Islet of Langerhans (tissue), 1 donor: ENCODE measurements around a stretch of chr4.

- RRBS: no CpG with 5 or more reads among the region's 11 CpGs
Observed at GRCh38 chr4:919323-919997, 12.7 kb downstream of the GAK start.

- RRBS: 73% methylated on average over 1 of the region's 10 CpGs
Observed at GRCh38 chr4:924861-925487, 7.1 kb downstream of the GAK start.

DNA sequence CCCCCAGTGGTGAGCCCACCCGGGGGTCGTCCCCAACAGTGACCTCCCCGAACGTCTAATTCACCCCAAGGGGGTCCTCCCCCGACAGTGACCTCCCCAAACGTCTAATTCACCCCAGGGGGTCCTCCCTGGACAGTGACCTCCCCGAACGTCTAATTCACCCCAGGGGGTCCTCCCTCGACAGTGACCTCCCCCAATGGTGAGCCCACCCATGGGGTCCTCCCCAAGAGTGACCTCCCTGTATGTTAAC, 6.2 kb downstream of the GAK start:
- RRBS: no CpG with 5 or more reads among the region's 9 CpGs

GRCh38 chr4:1025806-1026781, 14.7 kb downstream of the FGFRL1 start:
- RRBS: 83% methylated on average over 4 of the region's 32 CpGs

DNA sequence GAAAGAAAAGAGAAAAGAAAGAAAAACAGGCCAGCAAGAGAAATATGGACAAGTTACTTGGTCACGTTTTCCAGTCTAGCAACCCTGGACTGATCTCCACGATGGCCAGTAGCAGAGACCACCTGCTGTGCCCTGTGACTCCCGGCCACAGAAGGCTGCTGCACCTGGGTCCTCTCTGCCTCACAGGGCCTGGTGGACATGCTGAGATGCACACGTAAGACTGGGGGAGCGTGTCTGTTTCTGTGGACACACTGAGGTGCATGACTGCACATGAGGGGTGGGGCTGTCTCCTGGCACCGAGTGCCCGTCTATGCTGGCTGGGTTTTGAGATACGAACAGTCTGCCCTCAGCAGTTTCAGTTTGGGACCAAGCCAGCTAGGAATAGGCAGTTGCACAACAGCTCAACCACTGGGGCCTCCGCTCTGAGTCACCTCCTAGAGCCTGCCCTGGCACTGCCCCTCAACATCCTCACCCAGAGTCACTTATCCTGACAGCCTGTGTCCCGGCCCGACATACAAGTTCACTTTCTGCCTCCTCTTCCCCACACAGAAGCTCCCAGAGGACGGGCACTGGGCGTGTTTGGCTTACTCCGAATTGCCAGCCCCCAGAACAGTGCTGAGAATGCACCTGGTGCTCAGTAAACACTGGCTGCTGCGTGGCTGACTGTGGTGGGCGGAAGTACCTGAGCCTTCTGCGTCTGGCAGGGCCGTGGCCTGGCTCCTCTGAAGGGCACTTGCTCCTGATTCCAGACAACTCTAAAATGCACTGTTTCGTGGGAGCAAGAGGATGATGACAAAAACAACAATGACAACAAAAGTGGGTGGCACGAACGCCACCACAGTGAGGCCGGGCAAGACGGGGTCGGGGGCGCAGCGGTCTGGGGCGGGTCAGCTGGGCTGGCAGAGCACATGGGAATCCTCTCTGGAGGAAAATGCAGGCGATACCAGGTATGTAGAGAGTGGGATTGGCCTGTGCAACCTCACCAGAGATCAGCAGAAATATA, 30.9 kb downstream of the RNF212 start:
- RRBS: no CpG with 5 or more reads among the region's 28 CpGs

DNA sequence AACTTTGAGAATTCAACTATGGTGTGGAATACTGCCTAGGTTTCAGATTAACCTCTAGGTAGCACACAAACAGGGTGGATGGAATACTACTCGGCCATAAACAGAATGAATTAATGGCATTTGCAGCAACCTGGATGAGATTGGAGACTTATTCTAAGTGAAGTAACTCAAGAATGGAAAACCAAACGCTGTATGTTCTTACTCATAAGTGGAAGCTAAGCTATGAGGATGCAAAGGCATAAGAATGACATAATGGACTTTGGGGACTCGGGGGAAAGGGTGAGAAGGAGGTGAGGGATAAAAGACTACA, 14.5 kb upstream of the RNF212 start:
- RRBS: no CpG with 5 or more reads among the region's 3 CpGs

GRCh38 chr4:1137343-1137856, 24.0 kb upstream of the RNF212 start:
- RRBS: no CpG with 5 or more reads among the region's 7 CpGs

DNA sequence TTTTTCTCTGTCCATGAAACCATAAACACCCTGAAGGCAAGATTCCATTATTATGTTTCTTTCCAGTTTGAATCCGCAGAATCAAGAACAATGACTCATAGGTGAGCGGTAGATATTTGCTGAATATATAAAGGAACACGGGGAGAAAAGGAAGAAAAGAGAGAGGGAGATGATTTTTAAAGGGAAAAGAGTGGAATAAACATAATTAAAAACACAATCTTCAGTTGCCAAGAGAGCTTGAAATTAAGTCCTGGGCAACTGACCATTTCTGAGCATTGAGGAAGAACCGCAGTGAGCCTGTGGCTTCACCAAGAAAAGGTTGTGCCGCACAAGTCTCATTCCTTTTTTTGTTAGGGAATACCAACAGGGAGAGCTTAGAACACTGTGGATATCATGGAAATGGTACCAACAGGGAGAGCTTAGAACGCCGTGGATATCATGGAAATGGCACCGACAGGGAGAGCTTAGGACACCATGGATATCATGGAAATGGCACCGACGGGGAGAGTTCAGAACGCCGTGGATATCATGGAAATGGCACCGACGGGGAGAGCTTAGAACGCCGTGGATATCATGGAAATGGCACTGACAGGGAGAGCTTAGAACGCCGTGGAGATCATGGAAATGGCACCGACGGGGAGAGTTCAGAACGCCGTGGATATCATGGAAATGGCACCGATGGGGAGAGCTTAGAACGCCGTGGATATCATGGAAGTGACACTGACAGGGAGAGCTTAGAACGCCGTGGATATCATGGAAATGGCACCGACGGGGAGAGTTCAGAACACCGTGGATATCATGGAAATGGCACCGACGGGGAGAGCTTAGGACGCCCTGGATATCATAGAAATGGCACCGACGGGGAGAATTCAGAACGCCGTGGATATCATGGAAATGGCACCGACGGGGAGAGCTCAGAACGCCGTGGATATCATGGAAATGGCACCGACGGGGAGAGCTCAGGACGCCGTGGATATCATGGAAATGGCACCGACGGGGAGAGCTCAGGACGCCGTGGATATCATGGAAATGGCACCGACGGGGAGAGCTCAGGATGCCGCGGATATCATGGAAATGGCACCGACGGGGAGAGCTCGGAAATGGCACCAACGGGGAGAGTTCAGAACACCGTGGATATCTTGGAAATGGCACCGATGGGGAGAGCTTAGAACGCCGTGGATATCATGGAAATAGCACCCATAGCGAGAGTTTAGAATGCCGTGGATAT, 28.3 kb downstream of the SPON2 start:
- RRBS: no CpG with 5 or more reads among the region's 63 CpGs

DNA sequence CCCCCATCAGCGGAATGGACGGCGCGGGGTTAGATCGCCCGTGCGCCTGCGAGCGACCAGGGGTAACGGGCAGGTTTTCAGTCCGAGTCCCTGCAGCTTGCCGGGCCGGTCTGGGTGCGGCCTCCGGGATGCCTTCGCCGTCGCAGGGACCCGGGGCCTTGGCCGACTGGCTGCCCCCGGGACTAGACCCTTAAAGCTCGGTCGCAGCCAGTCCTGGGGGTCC, 240 bp downstream of the SPON2 start:
- RRBS: 32% methylated on average over 3 of the region's 23 CpGs

DNA sequence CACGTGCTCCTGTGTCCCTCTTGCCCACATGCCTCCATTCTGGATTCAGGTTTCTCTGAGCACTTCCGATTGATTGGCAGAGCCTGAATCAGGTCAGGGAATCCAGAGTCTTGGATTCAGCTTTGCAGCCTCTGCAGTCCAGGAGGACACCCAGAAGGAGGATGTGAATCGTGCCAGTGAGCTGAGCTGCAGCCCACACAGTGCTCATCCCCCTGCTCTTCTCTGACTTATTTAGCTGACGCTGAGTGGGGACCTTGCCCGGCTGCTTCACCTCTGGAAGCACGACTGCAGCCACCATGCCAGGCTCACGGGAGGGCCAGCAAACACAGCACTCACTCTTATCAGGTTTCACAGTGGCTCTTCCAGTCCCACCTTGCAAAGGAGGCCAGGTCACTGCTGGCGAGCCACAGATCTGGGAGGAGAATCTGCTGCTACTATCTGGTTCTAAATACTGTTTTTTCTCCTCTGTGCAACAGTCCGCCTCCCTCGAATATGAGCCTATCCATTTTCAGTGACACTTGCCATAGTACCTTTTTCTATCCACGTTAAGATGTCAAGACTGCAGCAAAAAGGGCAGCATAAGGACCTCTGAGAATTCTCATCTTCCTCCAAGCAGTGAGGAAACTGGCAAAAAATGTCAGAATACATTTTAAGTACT, 6.7 kb upstream of the SPON2 start:
- RRBS: no CpG with 5 or more reads among the region's 11 CpGs

- RRBS: no CpG with 5 or more reads among the region's 7 CpGs
Observed at GRCh38 chr4:1192505-1192860, 20.1 kb upstream of the SPON2 start.

GRCh38 chr4:1204877-1205368, 32.5 kb upstream of the SPON2 start:
- RRBS: 76% methylated on average over 5 of the region's 15 CpGs

- RRBS: no CpG with 5 or more reads among the region's 37 CpGs
Observed at GRCh38 chr4:1215915-1216459, 32.9 kb downstream of the CTBP1 start.

DNA sequence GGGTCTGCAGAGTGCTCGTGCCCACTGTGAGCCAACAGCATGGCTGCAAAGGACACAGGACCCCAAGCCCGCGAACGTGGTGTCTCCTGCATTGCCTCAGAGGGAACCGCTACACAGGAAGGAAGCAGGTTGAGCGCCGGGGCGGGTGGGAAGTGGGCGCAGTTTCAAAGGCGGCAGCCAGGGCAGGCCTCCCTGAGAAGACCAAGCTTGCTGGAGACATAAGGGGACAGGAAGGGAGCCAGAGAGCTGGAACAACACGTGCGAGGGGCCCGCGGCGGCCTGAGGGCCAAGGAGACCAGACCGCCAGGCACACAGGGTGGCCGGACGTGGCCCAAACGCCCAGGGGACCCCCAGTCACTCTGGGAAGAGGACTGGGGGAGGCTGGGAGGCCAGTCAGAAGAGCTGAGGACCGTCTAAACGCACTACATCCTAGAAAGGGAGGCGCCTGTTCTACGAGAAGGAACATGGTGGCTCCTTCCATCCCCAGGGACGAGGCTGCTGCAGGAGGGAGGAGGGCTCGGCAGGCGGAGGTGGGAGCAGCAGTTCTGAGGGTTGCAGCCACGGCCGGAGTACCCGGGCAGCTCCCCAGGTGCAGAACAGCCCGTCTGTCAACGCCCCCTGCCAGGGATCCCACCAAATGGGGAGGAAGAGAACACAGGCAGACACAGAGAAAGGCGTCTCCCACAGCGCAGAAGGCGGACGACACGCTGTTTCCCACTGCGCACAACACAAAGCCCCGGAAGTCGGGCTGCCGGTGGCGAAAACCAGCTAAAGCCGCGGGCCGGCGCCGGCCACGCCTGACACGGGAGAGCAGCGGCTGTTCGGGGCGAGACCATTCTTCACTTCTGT, 31.9 kb downstream of the CTBP1 start:
- RRBS: no CpG with 5 or more reads among the region's 51 CpGs

DNA sequence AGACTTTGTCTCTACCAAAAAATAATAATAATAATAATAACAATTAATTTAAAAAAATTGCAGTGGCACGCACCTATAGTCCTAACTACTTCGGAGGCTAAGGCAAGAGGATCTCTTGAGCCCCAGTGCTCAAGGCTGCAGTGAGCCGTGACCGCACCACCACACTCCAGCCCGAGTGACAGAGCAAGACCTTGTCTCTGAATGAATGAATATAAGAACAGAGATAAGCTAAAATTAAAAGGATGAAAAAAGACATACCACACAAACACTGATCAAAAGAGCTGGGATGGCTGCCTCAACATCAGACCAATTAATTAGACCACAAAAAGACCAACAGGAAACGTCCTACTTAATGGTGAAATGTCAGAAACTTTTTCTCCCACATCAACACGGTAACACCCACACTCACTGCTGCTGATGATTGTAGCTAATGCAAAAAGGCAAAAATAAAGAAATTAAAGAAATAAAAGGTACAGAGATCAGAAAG, 29.7 kb downstream of the CTBP1 start:
- RRBS: no CpG with 5 or more reads among the region's 7 CpGs

DNA sequence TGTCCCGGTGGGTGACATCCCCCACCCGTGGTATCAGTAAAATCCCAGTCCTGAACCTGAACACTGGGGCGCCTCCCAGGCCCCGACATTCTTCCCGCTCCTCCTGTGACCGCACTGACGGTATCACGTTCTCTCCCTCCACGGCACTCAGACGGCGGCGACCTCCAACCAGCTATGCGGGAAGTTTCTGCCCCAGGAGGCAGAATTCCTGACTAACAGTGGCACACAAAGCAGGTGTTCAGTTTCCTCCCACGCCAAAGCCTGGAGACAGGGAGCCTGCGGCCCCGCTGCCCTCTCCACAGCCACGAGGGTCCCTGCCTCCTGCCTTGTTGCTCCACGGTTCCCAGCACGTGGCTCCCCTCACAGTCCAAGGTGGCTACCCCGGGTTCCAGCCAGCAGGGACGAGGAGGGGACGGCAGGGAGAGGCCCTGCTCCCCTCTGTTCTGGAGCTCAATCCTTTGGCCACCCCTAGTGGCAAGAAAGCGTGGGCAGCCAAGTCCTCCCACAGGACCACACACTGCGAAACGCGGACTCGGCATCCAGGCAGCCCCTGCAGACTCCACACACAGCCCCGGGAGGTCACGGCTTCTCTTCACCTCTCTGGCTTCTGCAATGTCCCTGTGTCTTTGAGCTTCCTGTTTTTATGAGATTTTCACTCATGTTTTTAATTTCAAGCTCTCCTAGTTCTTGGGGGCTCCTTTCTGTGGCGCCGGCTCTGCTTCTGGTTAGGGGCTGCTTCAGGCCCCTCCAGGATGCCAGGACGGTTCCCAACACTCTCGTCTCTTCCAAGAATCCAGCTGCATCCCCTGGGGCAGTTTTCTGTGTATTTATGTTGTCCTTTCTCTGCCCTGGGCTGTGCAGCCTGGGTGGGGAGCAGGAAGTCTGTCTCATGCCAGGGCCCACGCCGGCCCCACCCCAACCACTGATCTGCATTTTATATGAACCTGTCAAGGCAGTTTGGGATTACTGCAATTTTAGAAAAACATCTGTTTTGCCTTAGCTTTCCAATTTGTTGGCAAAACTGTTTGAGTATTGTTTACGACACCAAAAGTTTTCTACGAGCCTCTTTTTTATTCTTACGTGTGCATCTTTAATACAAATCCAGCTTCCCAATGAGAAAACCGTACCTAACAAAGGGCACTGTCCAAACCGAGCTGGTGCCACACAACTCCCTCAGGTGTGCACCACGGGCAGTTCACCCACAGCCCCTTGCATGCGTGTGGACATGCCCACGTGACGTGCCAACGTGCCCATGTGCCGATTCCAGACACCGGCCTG, 14.9 kb downstream of the CTBP1 start:
- RRBS: no CpG with 5 or more reads among the region's 47 CpGs

- RRBS: no CpG with 5 or more reads among the region's 56 CpGs
Observed at GRCh38 chr4:1238934-1240166, 9.6 kb downstream of the CTBP1 start.

- RRBS: 4% methylated on average over 33 of the region's 75 CpGs
Observed at GRCh38 chr4:1346155-1346834, 713 bp upstream of the UVSSA start.

DNA sequence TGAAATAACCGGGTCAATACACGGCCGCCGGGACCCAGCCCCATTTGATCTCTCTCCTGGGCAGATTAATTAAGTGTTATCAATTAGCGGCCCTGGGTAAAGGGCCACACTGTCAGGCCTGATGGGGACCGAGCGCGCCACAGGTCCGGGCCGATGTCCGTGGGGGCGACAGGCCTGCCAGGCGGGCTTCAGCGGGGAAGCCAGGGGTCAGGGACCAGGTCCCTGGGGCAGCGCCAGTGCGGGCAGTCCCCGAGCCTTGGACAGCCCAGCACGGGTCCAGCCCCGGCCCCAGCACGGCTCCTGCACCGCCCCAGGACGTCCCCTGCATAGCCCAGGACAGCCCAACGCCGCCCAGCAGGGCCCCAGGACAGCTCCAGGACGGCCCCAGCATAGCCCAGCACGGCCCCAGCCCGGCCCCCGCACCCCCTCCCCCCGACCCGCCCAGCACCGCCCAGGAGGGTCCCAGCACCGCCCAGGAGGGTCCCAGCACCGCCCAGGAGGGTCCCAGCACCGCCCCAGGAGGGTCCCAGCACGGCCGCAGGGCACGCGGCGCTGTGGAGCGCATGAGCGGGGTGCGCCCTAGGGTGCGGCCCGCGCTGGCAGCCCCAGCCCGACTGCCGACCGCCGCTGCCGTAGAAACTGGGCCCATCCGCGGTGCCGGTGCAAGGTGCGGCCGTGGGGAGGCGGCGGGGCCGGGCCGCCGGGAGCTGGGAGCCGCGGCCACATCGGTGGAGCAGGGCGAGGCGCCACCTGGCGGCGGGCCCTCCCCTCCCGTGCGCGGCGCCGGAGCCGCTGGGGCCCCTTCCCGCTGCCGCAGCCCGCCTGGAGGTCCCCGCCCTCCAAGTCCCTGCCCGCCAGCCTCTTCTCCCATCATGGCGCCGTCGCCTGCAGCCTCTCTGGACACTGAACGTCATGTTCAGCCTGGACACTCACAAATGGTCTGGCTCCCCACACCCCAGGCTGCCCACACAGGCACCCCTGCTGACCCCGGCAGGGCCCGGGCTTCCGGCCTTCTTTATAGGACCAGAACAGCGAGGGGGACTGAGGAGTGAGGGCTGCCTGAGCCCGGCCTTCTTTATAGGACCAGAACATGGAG, 106.7 kb upstream of the NKX1-1 start:
- RRBS: 17% methylated on average over 25 of the region's 87 CpGs

DNA sequence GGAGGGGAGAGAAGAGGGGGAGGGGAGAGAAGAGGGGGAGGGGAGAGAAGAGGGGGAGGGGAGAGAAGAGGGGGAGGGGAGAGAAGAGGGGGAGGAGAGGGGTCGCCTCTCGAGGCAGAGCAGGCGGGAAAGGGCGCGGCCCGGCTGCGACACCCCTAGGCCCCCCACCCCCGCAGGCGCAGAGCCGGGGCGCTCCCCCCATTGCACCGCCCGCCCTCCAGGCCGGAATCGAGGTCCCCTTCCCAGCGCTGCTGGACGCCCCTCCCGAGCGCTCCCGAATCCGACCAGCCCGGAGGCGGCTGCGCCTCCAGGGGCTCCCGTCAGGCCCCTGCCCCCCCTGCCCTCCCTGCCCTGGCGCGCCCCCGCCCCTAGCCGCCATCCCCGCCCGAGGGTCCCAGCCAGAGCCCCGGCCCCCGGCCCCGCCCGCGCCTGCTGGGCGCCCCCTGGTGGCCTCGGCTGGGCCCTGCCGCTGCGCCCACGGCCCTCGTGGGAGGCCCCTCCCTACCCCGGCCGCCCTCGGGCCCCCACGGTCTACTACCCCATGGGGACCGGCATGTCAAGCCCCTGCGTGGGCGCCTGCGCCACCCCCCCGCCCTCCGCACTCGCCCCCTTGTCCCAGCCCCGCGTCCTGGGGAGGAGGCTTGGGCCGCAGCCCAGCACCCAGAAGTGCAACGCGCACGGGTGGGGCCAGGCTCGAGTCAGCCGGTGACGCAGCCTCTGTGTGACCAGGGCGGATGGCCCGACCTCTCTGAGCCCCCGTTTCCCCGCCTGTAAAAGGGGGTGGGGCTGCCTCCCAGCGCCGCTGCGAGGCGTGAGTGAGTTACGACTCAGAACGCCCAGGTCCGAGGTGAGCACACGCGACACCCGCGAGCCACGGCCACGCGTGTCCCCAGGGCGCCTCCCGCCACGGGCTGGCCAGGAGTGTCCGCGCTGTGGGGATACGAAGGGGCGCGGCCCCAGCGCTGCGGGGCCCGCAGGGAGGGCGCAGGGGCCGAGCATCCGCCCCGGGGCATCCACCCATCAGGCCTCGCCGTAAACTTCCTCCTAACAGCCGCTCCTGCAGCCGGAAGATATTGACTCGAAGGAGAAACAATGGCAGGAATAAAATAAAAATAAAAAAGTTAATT, 104.9 kb downstream of the FAM53A start:
- RRBS: 4% methylated on average over 29 of the region's 100 CpGs